Cerebellum (tissue), 5 donors: ENCODE data around the genes STK10, EFCAB9 and ERGIC1.

GRCh38 chr5:172187550-172188442, at the start of gene STK10:
Gene STK10, minus strand, starts transcription at chr5:172188224.
- PRO-cap, 3 experiments: peak in 3 of 3 experiments; most common plus-strand start chr5:172187628 (in 1); most common minus-strand start chr5:172188192 (in 3)
- RAMPAGE, long total RNA: no peak

- PRO-cap, 3 experiments: no peak in any of the 3 experiments
- RAMPAGE, long total RNA: no peak
These were observed at the start of gene EFCAB9 for GRCh38 chr5:172194007-172194360. Gene EFCAB9, plus strand, starts transcription at chr5:172194172.

- PRO-cap, 3 experiments: no peak in any of the 3 experiments
- RAMPAGE, long total RNA: no peak
These were observed 68.6 kb upstream of the UBTD2 start for GRCh38 chr5:172352164-172352567.

DNA sequence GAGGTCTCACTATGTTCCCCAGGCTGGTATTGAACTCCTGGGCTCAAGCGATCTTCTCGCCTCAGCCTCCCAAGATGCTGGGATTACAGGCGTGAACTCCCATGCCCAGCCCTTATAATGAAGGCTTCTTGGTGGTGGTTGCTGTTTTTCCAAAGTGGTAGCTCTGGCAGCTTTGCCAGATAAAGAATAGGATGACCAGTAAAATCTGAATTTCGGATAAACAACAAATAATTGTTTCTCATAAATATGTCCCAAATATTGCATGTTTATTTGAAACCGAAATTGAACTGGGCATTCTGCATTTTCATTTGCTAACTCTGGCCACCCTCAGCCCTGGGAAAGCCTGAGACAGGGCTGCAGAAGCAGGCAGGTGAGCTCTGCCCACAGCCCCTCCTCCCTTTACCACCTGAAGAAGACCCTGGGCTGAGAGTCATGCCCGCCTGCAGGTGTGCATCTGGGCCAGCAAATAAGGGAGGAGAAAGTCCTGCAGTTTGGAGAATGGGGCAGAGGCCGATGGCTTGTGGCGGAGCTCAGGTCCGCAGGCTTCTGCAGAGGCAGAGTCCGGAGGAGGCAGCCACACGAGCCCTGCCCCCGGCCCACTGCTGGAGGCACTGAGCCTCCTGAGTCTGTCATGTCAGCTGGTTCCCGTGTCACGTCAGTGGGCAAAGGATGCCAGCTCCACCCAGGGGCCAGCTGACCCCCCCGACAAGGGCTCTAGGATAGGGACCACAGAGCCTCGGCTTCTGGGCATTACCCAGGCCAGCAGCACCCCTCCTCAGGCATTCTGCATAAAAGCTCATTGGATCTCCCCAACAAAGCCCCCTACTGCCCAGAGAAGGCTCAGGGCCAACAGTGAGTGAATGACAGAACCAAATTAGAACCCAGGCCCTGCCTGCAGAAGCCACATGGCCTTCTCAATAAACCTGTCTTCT, 8.7 kb downstream of the SH3PXD2B start:
- PRO-cap, 3 experiments: no peak in any of the 3 experiments
- RAMPAGE, long total RNA: no peak

DNA sequence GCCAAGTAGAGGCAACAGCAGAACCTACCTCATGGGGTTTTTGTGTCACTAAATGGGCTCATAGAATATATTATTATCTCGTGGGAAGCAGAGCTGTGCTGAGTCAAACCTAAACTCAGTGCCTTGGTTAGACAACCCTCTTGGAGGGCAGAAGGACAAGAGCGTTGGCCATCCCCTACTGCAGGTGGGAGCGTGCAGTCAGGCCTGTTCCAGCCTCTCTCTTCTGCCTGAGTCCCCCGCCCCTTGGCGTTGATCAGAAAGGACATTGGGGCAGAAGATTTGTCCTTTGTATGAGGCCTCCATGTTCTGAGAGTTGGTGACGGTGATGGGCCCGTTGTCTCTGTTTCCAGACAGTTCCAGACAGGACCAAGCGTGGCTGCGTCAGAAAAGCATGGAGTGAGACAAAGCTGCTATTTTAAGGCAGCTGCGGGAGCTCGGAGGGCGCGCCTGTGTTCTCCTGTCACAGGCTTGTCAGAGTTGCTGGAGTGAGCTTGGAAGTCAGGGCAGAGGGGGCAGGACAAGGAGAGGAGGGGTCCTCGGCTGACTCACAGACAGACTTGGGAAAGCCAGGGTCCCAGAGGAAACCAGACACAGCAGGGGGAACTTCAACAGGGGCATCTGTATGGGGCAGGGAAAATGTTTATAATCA, 32.1 kb upstream of the SH3PXD2B start:
- PRO-cap, 3 experiments: no peak in any of the 3 experiments
- RAMPAGE, long total RNA: no peak

- PRO-cap, 3 experiments: no peak in any of the 3 experiments
- RAMPAGE, long total RNA: no peak
These were observed 73.2 kb upstream of the SH3PXD2B start for GRCh38 chr5:172527449-172528029.

DNA sequence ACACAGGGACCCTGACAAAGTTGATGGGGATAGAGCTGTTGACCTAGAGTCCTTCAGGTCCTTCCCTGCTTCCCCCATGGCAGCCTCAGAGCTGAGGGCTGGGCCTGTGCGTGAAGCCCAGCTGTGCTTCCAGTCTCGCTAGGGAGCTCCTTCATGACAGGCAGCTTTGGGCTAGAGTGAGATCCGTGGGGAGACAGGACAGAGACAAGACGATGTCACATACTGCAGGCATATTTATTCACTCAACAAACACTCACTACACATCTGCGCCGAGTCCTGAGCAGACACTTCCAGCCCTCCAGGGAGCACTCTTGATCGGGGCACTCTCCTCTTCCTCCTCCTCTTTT, 56.4 kb upstream of the NEURL1B start:
- PRO-cap, 3 experiments: no peak in any of the 3 experiments
- RAMPAGE, long total RNA: no peak

- PRO-cap, 3 experiments: no peak in any of the 3 experiments
- RAMPAGE, long total RNA: no peak
These were observed 5.8 kb downstream of the NEURL1B start for GRCh38 chr5:172646731-172647354.

DNA sequence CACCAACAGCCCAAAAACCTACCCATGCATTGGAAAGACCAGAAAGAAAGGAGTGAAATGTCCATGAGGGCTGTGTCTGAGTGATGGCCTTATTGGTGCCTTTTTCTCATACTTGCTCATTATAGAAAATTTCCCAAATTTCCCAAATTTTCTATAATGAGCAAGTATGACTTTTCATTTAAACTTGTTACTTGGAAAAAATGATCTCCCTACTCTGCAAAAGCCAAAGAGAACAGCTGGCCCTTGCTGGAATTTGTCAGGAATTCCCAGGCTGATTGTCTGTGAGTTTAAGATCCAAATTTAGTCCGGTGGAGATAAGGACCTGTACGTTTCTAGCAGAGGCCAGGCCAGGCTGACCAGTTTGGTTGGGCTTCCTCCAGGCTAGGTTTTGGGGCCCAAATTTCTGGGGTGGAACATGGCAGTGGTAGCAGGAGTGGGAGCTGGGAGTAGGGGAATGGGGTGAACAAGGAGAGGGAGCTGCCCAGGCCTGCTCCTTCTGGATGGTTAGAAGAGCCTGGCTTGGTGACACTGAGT, 51.9 kb downstream of the NEURL1B start:
- PRO-cap, 3 experiments: no peak in any of the 3 experiments
- RAMPAGE, long total RNA: no peak

DNA sequence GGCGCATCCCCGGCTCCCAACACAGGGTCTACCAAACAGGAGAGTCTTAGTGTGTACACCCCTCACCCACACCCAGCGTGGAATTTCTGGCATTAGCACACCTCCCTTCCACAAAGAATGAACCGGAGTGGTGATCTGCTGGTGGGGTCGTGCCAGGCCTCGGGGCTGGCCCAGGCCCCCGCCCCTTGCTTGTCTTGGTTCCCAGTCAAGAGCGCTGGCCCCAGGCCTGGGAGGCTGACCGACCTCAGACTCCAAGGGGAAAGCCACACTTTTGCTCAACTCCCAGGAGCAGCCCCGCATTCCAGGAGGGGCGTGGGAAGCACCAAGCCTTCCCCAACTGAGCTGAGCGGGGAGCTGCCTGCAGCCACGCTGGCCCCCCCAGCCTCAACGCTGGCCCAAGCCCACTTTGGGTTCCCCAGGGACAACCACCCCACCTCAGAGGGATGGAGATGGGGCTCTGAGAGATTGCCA, 55.4 kb downstream of the NEURL1B start:
- PRO-cap, 3 experiments: no peak in any of the 3 experiments
- RAMPAGE, long total RNA: no peak

DNA sequence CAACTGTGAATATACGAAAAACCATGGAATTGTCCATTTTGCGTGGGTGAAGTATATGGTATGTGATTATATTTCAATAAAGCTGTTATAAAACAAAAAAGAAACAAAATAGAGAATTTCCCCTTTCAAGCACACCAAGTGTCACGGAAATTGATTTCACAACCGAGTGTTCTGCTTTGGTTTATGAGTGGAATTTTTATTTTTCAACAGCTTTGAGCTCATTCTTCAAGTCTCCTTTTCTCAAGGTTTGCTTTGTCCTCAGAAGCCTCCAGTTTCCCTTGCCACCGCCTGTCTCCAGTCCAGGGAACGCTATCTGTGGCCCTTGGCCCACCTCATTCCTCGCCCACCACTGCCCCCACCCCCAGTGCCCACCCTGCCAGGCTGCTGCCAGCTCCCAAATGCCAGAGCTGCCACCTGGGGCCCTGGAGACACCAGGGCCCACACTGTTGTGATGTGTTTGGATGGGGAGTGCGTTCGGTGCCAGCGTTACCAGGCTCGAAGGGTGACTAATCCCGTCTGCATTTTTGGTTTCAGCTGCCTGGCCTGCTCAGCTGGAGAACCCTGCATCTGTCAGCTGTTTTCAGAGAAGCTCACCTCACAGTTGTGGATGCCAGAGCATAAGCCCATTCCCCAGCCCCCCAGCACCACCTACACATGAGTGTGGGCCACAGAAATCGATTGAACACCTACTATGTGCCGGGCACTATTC, 30.3 kb downstream of the DUSP1 start:
- PRO-cap, 3 experiments: no peak in any of the 3 experiments
- RAMPAGE, long total RNA: no peak

GRCh38 chr5:172764865-172765977, 5.8 kb downstream of the DUSP1 start:
- PRO-cap, 3 experiments: peak in 3 of 3 experiments; most common plus-strand start chr5:172765890 (in 2); most common minus-strand start chr5:172765296 (in 2)
- RAMPAGE, long total RNA: no peak

- PRO-cap, 3 experiments: no peak in any of the 3 experiments
- RAMPAGE, long total RNA: no peak
These were observed 18.7 kb upstream of the DUSP1 start for GRCh38 chr5:172789622-172790088.

DNA sequence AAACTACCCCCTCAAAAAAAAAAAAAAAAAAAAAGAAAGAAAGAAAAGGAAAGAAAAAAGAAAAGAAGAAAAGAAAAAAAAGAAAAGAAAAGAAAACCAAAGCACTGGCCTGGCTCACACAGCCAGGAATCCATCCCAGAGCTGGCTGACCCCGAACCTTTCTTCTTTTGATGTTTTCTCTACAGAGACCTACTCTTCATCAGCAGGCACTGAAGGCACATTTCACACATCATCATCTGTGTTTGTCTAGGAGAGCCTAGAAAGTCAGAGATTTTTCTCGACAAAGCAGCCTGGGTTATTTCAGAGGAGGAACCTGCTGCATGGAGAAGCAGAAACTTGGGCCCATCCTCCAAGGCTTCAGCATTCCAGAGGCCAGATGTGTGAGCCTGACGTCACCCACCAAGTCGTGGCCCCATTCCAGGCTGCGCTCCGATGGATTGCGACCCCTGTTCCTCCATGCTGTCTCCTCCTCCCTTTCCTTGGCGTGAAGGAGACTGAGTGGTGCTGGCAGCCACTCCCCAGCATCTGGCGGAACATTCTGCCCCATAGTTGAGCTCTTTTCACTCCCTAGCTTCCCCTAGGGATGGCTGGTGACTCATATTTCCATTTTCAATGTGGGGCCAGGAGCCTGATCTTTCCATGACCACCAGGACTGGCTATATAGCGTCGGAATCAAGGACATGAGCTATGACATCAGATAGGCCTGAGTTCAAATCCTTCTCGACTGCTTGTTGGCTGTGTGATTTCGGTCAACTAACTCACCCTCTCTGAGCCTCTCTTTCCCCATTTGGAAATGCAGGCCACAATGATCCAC, 24.3 kb upstream of the DUSP1 start:
- PRO-cap, 3 experiments: no peak in any of the 3 experiments
- RAMPAGE, long total RNA: no peak

- PRO-cap, 3 experiments: no peak in any of the 3 experiments
- RAMPAGE, long total RNA: no peak
These were observed 31.5 kb upstream of the ERGIC1 start for GRCh38 chr5:172802460-172803057.

DNA sequence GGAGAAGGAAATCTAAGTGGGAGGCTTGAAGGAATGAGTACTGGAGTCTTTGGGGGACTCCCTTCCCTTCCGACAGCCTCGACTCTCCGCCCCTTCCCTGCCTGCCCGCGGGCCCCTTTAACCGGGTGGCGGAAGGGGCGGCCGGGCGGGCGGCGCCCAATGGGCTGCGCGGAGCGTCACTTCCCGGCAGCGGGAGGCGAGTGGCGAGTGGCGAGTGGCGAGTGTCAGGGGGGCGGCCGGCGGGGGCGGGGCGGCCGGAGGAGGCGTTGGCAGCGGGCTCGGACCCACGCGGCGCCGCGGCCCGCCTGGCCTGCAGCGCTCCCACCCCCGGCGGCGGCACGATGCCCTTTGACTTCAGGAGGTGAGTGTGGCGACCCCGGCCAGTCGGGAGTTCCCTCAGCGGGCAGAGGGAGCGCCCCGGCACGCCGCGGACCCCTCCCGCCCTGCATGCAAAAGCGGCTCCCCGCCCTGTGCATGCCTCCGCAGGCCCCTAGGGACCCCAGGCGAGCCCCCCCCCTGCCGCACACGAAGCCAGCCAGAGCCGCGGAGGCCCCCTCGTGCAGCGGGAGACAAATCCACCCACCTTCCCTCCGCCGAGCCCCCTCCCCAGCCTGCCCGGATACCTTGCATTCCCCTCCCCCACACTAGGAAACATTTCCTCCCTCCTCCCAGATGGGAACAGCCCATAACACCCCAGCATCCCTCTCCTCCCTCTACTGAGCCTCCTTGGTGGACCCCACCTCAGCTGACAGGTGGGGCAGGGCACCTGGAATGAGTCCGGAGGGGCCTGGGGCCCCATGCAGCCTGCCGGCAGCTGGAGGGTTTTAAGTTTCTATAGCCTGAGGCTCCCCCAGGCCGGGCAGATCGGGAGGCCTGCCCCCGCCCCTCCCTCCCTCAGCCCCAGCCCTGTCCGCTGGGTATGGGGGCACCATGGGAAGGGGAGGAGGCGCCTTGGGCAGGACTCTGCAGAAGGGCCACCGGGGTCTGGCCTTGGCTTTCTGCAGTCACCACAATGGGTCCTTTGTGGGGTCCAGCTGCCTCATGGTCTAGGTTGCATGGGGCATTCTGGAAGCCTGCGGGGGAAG, at the start of gene ERGIC1:
Gene ERGIC1 (plus strand): TSS at position 179 of the 1,085 bp plus-strand sequence.
- PRO-cap, 3 experiments: peak in 3 of 3 experiments; most common plus-strand start position 179 of the sequence (in 1); most common minus-strand start position 119 of the sequence (in 3)
- RAMPAGE, long total RNA: no peak

GRCh38 chr5:172835158-172835702, 1.2 kb downstream of the ERGIC1 start:
- PRO-cap, 3 experiments: no peak in any of the 3 experiments
- RAMPAGE, long total RNA: no peak

GRCh38 chr5:172846972-172847235, 12.9 kb downstream of the ERGIC1 start:
- PRO-cap, 3 experiments: no peak in any of the 3 experiments
- RAMPAGE, long total RNA: no peak

DNA sequence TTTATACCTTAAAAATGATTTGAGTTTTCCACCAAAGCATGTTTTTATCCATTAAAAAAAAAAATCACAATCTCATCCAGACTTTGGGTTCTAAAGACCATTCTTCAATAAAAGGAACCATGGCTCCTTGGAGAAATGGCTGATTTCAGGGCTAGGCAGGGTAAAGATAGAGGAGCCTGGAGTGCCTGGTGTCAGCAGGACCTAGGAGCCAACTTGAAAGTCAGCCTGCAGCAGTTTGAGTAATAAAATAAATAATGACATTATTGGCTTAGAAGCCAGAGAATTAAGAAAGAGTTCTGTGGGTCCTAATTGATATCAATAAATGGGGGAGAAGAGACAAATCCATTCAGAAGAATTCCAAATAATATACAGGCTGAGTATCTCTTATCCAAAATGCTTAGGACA, 55.3 kb downstream of the ERGIC1 start:
- PRO-cap, 3 experiments: no peak in any of the 3 experiments
- RAMPAGE, long total RNA: no peak

- PRO-cap, 3 experiments: no peak in any of the 3 experiments
- RAMPAGE, long total RNA: no peak
These were observed 56.2 kb upstream of the RPL26L1 start for GRCh38 chr5:172902915-172903482.